ENCODE results near the genes CSMD2 and DLGAP3.

GRCh38 chr1:32773302-32773697 is 31.7 kb downstream of the KIAA1522 start:
- RRBS = no CpG with 5 or more reads among the region's 2 CpGs

GRCh38 chr1:33130304-33130710 is 49.4 kb downstream of the AZIN2 start:
- RRBS = no CpG with 5 or more reads among the region's 4 CpGs

DNA sequence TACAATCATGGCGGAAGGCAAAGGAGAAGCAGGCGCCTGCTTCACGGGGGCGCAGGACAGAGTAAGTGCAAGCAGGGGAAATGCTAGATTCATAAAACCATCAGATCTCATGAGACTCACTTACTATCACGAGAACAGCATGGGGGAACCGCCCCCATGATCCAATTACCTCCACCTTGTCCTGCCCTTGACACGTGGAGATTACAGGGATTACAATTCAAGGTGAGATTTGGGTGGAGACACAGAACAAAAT is 16.8 kb upstream of the ZNF362 start:
- RRBS = no CpG with 5 or more reads among the region's 7 CpGs

- RRBS = no CpG with 5 or more reads among the region's 7 CpGs
These were observed 1.9 kb upstream of the A3GALT2 start for GRCh38 chr1:33322708-33323294.

DNA sequence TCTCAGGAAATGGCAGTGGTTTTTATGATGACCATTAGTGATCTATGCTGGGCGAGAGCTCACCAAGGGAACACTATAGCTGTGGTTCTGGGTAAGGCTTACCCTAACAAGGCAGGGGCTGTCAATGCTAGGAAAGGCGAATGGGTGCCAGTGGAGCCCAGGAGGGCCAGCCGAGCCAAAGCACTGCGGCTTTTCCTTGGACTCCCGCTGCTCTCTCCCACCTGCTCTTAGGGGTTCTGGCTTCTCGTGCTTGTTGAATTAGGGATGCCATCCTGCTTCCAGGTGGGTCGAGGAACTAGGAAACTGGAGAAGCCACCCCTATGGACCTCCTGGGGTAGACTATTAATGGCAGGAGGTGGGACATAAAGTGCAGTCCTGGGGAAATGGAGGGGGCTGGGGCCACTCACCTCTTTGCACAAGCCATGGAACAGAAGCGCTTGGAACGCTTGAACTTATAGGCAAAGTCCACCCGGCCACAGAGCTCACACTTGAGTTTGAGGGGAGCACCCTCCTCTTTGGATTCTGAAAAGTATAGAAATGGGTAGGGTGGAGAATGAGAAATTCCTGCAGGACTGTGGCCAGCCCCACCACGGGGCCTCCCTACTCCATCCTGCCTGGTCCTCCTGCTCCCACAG is 10.2 kb upstream of the A3GALT2 start:
- RRBS = no CpG with 5 or more reads among the region's 11 CpGs

GRCh38 chr1:33338416-33339328 is 17.8 kb upstream of the A3GALT2 start:
- RRBS = no CpG with 5 or more reads among the region's 14 CpGs

DNA sequence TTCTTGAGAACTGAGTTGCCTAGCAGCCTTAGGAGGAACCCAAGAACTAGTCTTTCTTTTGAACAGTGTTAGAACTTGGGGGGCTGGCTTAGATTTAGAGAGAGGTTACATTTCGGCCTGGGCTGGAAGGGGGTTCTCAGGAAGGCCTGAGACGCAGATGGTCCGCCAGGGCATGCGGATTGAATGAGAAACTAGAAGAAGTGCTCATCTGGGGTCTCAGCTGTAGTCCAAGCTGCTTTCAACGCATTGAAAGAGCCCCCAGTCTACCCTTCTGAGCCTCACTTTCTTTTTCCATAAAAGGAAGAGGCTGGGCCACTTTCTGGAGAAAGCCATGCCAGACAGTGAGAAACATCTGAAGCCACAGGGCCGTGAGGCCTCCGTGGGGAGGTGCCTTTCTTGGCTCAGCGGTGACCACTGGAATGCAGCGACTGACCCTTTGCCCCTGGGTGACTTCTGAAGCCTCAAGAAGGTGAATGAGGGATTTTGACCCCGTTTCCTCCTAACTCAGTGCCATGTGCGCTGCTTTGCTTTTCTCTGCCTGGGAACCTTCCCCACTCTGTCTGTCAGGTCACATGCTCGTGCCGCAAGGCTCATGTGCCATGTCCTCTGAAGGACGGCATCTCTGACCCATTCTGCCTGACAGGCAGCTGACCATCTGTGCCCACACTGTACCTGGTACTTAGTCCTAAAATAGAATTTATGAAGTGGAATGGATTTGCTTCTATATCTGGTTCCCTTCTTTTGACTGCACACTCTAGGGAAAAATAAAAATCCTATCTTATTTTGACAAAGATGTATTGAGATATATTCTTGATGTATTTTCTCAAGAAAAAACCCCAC is 44.6 kb upstream of the A3GALT2 start:
- RRBS = no CpG with 5 or more reads among the region's 14 CpGs

DNA sequence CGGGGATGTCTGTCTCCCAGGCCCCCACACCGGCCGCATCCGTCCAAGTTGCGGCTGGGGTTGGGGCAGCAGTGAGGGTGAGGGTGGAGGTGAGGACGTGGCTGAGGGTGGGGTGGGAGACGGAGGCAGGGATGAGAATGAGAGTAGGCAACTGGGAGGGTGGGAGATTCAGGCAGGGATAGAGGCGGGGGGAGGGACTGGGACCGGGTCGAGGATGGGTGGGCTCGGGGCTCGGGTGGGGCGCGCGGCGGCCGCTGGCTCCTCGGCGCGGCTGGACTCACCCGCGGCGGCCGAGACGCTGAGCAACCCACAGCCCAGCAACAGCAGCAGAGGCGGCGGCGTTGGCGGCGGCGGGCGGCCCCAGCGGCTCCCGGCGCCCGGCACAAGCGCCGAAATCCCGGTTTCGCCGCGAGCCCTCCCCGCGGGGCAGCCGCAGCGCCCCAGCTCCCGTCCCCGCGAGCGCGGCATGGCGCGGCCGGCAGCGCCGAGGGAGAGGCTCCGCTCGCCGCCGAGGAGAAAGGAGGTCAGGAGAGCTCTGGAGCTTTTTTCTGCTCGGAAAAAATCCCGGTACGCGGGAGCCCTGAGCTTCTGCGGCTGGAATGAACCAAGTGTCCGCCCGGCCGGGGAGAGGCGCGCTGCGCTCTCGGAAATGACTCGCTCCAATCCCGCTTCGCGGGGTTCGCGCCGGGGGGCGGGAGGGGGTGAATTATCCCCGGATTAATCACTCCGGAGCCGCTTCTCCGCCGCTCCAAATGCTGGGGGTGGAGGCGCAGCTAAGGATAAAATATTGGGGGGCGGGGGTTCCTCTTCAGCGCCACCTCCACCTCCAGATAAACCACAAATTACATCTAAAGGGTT is at the start of gene CSMD2:
TSS of gene CSMD2 (minus strand) at position 601 of the 858 bp plus-strand sequence.
- RRBS = 10% methylated on average over 33 of the region's 88 CpGs

- RRBS = no CpG with 5 or more reads among the region's 4 CpGs
These were observed 201.5 kb downstream of the C1orf94 start for GRCh38 chr1:34378299-34378571.

- RRBS = no CpG with 5 or more reads among the region's 5 CpGs
These were observed 133.0 kb upstream of the GJB5 start for GRCh38 chr1:34621890-34622232.

DNA sequence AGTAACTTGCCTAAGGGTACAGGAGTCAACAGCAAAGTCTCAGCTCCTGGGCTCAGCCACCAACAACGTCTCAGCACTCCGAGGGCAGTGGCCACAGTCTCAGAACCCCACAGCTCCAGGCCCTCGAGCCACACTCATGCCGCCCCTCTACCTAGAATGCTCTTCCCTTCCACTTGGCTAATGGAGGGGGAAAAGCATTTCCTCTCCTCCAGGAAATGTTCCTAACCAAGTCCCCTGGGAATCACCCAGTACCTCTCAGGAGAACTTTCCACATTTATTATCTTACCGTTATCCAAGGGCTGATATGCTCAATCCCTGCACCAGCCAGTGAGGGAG is 1.0 kb upstream of the GJA4 start:
- RRBS = no CpG with 5 or more reads among the region's 5 CpGs

- RRBS = 4% methylated on average over 35 of the region's 78 CpGs
These were observed 26.0 kb upstream of the SMIM12 start for GRCh38 chr1:34885343-34886193.

DNA sequence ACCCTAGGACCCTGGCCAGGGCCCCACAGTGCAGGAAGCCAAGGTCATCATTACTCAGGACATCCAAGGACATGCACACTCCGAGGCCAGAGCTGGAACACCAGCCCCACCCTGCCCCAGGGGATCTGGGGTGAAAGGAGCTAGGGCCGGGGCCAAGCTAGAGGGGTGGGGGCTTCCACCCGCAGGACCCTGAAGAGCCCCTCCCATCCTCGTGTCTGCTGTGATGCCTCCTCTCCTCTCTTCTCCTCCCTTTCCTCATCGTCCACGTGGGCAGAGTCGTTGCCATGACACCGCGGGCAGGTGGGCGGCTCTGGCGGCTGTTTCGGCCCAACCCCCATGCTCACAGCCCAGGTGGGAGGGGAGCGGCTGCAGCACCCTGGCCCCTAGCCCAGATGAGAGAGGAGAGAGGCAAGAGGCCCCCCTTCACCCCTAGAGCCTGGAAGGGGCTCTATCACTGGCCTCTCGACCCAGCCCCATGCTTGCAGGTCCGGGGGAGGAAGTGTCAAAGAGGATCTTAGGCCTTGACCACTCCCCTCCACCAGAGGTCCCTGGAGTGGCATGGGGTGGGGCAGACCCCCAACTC is 10.6 kb downstream of the DLGAP3 start:
- RRBS = no CpG with 5 or more reads among the region's 15 CpGs

DNA sequence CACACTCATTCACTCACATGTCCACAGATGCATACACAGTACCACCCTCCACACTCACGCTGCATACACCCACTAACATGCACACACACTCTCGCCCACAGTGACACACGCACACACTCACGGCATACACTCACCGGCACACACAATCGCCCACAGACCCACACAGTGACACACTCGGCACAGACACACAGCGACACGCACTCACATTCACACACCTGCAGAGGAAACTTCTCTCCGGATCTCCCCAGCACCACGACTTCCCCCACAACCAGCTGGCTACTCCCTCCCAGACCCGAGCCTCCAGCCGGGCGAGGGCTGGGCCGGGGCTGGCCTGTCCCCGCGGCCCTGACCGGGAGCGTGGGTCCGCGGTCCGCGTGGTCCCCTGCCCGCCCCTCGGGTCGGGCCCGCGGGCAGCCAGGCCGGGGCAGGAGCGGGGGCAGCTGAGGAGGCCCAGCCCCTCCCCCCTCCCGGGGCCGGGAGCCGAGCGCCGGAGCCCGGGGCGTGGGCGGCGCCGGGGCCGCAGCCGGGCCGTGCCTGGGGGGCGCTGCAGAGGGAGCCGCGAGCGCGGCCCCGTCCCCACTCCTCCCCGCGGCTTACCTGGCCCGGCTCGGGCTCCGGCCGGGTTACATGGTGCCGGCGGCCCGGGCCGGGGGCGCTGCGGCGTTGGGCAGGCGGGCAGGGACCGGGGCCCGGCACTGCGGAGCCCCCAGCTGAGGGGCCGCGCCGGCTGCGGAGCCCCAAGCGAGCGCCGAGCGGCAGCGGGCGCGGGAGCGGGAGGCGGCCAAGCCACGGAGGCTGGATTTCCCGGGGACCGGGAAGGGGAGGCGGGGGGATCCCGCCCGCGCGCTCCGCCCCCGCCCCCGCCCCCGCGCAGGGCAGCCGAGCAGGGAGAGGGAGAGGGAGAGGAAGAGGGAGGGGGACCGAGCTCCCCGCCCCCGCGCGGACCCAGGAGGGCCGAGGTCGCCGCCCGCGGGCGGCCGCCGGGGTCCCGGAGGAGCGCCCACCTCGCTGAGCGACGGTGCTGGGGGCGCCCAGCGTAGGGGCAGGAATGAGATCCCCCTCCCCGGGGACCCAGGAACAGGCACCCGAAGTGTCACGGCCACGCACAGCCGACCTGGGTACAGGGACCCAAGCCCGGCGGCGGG is at the start of gene DLGAP3:
TSS of gene DLGAP3 (minus strand) at position 797 of the 1,145 bp plus-strand sequence.
- RRBS = 4% methylated on average over 57 of the region's 121 CpGs

- RRBS = 96% methylated on average over 2 of the region's 21 CpGs
These were observed 46.7 kb downstream of the SFPQ start for GRCh38 chr1:35146157-35146795.

DNA sequence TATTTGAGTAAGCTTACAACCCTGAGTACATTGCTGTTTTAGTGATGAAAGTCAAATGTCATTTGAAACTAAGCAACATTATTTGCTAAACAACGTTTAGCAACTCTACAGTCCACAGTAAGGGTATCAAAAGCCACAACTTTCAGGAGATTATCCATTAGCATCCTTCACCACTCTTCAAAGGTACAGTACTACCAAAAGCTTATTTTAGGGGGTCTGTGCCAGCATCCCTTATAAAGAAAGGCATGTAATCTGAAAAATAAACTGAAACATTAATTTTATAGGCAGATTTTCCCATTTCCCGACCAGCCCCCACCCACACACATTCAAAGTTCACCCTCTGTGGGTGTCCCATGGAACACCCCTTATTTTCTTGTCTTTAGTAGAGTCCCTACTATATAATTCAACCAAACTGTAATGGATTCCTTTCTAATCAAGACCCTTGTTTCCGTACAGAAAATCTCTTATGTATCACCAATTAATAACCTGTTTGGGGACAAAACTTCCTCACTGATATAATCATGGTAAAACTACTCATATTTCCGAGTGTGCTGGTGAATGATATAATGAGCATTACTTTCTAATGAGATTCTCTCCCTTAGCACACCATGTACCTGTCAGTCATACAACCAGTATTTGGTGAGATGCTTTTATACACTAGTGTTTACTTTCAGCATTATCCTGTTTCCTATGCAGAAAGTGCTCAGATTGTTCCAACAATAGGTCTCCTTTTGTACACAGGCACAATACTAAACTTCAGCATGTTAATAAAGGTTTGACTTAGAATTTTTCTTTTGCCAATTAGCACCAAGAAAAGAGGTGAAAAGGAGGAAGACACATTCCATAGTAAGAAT is 10.9 kb downstream of the SFPQ start:
- RRBS = no CpG with 5 or more reads among the region's 4 CpGs

DNA sequence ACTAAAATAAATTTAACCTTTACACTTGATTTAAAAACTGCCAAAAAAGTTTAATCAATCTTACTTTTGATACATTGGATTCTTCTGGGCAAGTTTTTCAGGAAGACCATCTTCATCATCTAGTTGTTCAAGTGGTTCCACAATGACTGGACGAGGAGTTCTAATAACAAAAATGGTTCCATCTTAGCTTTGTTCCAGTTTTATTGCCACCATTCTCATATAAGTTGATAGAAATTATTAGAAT is 2.6 kb downstream of the SFPQ start:
- RRBS = no CpG with 5 or more reads among the region's 1 CpG

DNA sequence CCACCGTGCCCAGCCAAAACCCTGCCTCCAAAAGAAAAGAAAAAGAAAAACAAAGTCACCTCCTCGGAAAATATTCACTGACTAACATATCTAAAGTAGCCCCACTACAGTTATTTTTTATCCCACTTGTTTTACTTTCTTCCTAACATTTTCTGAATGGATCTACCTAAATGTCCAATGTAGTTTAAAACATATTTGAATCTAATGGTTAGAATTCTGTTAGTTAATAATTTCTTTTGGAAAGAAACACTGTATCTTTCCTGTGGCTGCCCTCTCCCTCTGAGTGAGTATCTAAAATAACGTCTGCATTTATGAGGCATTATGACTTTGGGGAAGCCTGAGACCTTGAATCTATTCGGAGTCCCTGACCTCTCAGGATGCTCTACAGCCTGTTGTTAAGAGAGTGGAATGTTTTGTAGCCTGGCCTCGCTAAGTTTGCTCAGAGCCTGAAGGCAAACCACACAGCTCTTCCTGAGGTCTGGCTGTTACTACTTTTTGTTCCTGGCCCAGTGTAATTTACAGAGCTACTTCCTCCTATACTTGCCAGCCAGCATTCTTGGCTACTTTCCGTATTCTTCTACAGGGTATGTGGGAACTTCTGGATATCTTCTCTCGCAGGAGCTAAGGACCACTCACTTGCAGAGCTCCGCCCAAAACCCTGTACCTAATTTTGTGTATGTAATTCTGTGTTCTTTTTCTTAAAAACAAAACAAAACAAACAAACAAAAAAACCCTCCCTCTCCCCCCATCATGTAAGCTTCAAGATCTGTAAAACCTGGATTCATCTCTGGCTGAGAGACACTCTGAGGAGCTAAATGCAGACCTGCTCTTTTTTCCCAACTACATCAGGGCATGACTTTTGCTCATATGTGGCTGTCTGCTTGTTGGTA is 3.7 kb upstream of the ZMYM4 start:
- RRBS = no CpG with 5 or more reads among the region's 8 CpGs

GRCh38 chr1:35555935-35556528 is 1.2 kb downstream of the KIAA0319L start:
- RRBS = no CpG with 5 or more reads among the region's 8 CpGs

DNA sequence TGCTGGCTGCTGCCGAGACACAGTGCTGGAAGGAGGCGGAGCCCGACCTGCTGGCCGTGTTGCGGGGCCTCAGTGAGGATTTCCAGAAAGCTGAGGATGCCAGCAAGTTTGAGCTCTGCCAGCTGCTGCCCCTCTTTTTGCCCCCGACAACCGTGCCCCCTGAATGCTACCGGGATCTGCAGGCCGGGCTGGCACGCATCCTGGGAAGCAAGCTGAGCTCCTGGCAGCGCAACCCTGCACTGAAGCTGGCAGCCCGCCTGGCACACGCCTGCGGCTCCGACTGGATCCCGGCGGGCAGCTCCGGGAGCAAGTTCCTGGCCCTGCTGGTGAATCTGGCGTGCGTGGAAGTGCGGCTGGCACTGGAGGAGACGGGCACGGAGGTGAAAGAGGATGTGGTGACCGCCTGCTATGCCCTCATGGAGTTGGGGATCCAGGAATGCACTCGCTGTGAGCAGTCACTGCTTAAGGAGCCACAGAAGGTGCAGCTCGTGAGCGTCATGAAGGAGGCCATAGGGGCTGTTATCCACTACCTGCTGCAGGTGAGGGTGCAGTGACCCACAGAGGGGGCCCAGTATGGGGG is 3.2 kb downstream of the NCDN start:
- RRBS = no CpG with 5 or more reads among the region's 27 CpGs

Data from GM06990 (cell line).